ENCODE measurements around a stretch of chr20.

DNA sequence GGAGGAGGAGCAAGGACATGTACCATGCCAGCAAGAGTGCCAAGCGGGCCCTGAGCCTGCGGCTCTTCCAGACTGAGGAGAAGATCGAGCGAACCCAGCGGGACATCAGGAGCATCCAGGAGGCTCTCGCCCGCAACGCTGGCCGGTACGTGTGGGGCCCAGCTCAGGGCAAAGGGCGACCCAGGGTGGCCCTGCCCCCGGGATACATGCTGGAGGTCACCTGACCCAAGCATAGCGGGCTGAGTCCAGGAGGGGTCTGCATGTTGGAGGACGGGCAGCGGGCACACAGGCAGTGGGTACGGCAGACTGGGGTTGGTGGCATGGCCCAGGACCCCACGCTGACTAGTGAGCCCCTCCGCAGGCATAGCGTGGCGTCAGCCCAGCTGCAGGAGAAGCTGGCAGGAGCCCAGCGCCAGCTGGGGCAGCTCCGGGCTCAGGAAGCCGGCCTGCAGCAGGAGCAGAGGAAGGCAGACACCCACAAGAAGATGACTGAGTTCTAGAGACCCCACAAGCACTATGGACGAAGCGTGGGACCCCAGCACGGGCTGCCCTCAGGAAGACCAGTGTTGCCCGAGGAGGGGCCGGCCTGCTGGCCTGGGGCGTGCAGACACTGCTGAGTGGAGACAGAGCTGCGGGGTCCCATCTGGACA, 919 bp upstream of the LIME1 start:
- CAGE, long polyA plus RNA = no peak
- RRBS = 87% methylated on average over 4 of the region's 30 CpGs

- CAGE, long polyA plus RNA = no peak
- RRBS = 2% methylated on average over 30 of the region's 100 CpGs
Measured at GRCh38 chr20:63829728-63830812, 994 bp downstream of the ZBTB46 start.

DNA sequence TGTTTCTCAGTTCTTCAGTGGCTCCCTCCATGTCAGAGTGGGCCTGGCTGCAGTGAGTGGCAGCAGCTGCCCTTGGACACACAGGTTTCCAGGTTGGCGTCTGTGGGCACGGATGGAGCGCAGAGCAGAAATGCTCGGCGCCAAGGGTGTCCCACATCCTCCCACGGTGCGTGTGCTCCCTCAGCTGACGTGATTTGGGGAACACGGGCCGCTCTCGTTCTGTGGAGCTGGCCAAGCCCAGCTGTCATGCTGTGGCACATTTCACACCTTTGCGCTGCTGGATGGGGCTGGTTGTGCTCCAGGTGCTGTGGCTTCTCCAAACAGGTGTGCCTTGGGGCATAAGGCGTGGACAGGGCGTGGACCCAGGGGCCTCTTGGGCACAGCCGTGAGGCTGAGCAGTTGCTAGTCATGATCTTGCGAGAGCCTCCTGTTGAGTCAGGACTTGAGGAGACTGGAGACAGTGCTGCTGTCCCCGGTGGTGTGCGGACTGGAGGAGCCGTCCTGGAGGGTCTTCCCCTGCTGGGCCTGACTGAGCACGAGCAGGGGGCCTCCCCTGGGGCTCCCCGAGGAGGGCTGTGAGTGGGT, 9.5 kb upstream of the DNAJC5 start:
- CAGE, long polyA plus RNA = no peak
- RRBS = no CpG with 5 or more reads among the region's 21 CpGs

GRCh38 chr20:63938878-63939168, 17.4 kb downstream of the UCKL1 start:
- CAGE, long polyA plus RNA = no peak
- RRBS = 88% methylated on average over 10 of the region's 26 CpGs

- CAGE, long polyA plus RNA = no peak
- RRBS = 52% methylated on average over 3 of the region's 39 CpGs
Measured at GRCh38 chr20:63942198-63943248, 13.7 kb downstream of the UCKL1 start.

- CAGE, long polyA plus RNA = no peak
- RRBS = no CpG with 5 or more reads among the region's 30 CpGs
Measured at GRCh38 chr20:63944368-63944936, 11.8 kb downstream of the UCKL1 start.

DNA sequence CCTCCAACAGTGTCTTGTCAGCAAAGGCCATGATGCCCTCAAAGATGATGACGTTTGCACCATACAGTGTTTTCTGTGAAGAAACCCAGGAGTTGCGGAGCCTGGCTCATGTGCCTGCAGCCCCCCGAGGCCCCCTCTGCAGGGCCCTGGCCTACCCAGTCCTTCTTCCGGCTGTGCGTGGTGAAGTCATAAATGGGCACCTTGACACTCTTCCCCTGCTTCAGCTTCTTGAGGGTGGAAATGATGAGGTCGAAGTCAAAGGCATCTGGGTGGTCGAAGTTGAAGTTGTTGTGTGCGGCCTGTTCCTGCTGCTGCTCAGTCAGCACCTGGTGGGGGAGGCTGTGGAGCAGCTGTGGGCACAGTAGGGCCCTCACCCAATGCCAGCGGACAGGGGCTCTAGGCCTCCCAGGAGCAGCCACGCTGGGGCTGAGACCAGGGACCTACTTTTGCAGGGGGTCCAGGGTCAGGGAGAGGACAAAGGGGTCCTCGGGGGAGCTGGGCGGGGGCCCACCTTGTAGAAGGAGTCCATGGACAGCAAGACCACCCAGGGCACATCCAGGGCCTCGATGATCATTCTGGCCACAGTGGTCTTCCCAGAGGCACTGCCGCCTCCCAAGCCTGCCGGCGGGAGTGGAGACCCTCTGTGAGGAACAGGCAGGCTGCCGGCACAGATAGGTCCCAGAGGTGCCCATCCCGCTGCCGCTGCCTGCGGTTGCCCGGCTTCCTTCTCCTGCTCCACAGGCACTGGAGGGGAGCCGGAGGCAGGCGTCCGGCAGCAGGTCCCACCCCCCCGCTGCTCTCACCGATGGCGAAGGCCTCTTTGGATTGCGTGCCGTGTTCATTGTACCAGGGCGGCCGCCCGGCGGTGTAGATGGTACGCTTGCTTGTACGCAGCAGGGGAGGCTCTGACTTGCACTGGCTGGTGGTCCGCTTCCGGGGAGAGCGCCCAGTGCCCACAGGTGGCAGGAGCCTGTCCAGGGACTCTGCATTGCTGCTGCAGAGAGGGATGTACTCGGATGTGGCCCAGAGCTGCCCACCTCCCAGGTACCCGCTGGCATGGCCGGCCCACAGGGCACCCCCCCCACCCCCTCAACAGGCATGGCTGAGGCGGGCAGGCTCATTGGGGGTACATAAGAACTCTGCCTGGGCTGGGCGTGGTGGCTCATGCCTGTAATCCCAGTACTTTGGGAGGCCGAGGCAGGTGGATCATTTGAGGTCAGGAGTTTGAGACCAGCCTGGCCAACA, 10.1 kb downstream of the UCKL1 start:
- CAGE, long polyA plus RNA = no peak
- RRBS = 90% methylated on average over 18 of the region's 44 CpGs

- CAGE, long polyA plus RNA = no peak
- RRBS = 14% methylated on average over 9 of the region's 25 CpGs
Measured at GRCh38 chr20:63979799-63980706, 611 bp upstream of the SAMD10 start.

DNA sequence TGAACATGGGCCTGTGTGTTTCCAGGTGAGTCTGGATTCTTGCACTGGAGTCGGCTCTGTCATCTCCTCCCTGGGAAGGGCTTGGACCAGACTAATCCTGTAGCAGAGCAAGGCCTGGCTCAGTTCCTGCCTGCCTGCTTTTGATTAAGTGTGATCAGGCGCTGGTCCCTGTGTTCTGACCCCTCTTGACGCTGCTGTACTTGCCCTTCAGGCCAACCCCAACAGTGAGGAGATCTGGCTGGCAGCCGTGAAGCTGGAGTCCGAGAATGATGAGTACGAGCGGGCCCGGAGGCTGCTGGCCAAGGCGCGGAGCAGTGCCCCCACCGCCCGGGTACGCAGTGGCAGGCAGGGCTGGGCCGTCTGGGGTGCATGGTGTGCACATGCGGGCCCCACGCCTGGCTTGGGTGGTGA, 10.2 kb upstream of the C20orf204 start:
- CAGE, long polyA plus RNA = no peak
- RRBS = 95% methylated on average over 5 of the region's 16 CpGs

GRCh38 chr20:64160038-64161188, 3.8 kb upstream of the MYT1 start:
- CAGE, long polyA plus RNA = no peak
- RRBS = no CpG with 5 or more reads among the region's 30 CpGs

DNA sequence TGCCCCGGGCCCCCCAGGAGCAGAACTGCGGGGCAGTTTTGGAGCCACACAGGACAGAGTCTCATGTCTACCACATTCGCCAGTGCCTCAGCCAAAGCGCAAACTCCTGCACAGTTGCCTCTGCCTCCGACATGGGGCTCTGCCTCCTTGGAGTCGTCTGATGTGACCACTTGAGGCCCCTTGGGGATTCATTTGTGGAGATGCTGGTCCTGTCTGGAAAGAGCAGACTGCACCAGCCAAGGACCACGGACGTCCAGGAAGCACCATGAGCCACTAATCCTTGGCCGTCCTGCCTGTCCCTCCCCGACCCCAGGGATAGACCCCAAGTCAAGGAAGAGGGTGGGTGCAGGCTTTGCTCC, 41.8 kb upstream of the PCMTD2 start:
- CAGE, long polyA plus RNA = no peak
- RRBS = no CpG with 5 or more reads among the region's 10 CpGs

- CAGE, long polyA plus RNA = no peak
- RRBS = no CpG with 5 or more reads among the region's 4 CpGs
Measured at GRCh38 chr20:64273591-64273905, 18.0 kb downstream of the PCMTD2 start.